Peyer's patch (tissue), 4 donors: ENCODE results near the genes CCDC194 and NIBAN3.

DNA sequence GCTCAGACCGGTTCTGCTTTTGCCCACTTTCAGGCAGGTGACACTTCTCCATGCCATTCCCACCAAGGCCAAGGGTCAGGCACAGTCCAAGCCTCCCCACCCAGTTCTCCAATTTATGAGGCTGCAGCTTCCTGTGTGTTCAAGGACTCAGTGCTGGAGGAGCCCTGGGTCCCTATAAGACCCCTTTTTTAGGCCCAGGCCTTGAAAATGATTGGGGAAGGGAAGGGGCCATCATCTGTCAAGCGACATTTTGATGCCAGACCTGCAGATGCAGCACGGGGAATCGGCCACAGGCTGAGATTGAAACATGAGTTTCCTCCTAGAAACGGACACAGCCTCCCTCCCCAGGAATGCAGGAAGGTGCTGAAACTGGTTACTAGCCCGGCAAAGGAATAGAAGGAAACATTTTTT, 65.5 kb upstream of the USE1 start:
- PRO-cap: no peak
- RAMPAGE, long total RNA, 4 experiments: no peak in any of the 4 experiments

DNA sequence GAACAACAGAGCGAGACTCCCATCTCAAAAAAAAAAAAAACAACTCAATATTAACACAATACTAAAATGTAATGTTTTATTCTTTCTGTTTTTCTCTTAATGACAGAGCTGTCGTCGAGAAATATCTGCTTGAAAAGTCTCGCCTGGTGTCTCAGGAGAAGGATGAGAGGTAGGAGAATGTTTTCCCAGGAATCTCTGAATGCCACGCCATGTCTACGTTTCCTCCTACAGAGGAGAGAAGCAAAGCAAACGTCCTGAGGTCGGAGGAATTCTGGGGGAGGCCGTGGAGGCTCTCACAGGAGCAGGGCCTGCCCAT, 62.7 kb upstream of the USE1 start:
- PRO-cap: no peak
- RAMPAGE, long total RNA, 4 experiments: no peak in any of the 4 experiments

- PRO-cap: no peak
- RAMPAGE, long total RNA, 4 experiments: no peak in any of the 4 experiments
These were observed 1.7 kb downstream of the OCEL1 start for GRCh38 chr19:17227676-17228214.

DNA sequence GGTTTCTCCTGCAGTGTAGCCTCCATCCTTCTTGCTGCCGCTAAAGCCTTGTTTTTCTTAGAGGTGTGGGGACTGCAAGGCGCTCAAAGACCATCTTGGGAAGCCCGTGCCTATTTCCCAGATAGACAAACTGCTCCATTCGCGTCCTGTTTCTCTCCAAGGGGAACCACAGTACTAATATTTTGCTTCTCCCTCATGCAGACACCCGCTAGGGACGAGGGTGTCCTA, 301 bp downstream of the BABAM1 start:
- PRO-cap: no peak
- RAMPAGE, long total RNA, 4 experiments: start-site peak on the plus strand in 1 of 4 experiments, centred at position 129 of the sequence, 5 reads per replicate

DNA sequence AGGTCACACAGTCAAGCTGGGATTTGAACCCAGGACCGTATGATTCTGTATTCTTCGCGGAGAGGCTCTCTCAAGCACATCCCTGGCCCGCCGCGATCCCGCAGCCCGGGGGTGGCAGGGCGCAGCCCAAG, 581 bp downstream of the ANO8 start:
- PRO-cap: no peak
- RAMPAGE, long total RNA, 4 experiments: no peak in any of the 4 experiments

- PRO-cap: no peak
- RAMPAGE, long total RNA, 4 experiments: no peak in any of the 4 experiments
These were observed 574 bp downstream of the GTPBP3 start for GRCh38 chr19:17337726-17338527.

GRCh38 chr19:17393798-17394402, at the start of gene CCDC194:
Gene CCDC194 (minus strand): TSS chr19:17394196.
- PRO-cap: no peak
- RAMPAGE, long total RNA, 4 experiments: no peak in any of the 4 experiments

GRCh38 chr19:17489002-17489778, 18.9 kb downstream of the SLC27A1 start:
- PRO-cap: unidirectional peak, minus-strand start at chr19:17489074; unidirectional peak, minus-strand start at chr19:17489106
- RAMPAGE, long total RNA, 4 experiments: no peak in any of the 4 experiments

DNA sequence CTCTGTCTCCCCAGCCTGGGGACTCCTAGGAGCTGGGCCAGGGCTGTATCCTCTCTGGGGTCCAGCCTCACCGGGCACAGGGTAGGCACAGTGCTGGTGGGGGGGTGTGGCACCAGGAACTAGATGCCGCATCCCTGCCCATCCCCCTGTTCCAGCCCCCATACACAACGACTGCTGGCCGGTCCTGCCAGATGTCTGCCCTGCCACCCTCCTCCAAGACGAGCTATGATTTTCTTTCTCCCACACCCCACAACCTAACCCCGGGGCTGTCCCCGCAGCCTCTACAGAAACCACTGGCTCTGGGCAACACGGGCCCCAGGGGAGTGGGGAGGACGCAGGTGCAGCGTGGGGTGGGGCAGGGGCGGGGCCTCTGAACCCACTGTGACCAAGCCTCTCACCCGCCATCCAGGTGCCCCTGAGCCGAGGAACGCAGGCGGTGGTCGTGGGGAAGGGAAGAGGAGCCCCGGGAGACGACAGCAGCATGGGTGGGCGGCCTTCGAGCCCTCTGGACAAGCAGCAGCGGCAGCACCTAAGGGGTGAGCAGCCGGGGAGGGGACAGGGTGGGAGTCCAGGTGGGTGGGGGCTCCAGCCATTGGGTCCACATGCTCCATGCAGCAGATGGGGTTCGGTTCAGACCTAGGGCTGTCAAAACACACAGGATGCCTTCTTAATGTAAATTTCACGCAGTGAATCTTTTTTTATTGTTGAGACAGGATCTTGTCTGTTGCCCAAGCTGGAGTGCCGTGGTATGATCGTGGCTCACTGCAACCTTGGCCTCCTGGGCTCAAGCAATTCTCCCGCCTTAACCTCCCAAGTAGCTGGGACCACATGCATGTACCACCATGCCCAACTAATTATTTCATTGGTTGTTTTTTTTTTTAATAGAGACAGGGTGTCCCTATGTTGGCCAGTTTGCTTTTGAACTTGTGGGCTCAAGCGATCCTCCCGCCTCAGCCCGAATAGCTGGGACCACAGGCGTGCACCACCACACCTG, at the start of gene NIBAN3:
NIBAN3 (plus strand) TSS at position 408 of the 994 bp plus-strand sequence.
- PRO-cap: bidirectional peak, plus-strand start at position 408 of the sequence, minus-strand start at position 295 of the sequence
- RAMPAGE, long total RNA, 4 experiments: start-site peak on the plus strand in 2 of 4 experiments, centred at positions 403 to 417 of the sequence, 22 to 45 reads per replicate

DNA sequence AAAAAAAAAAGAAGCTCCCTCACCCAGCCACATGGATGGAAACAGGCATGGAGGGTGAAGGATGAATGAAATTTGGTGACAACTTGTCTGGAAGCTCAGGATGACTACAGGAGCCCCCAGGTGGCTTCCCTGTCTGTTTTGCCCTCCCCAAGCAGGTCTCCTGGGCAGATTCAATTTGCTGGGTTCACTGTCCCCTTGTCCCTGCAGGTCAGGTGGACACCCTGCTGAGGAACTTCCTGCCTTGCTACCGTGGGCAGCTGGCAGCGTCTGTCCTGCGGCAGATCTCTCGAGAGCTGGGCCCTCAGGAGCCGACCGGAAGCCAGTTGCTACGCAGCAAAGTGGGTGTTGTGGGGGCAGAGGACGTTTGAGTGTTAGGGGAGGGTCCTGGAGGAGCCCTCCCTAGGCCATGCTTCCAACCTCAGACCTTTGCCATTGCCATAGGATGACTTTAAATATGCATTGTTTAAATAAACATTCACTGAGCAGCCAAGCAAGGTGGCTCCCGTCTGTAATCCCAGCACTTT, 3.5 kb downstream of the NIBAN3 start:
- PRO-cap: no peak
- RAMPAGE, long total RNA, 4 experiments: no peak in any of the 4 experiments

- PRO-cap: unidirectional peak, plus-strand start at chr19:17747744
- RAMPAGE, long total RNA, 4 experiments: start-site peak on the plus strand in 3 of 4 experiments, at chr19:17747740-17747756 at its widest, 7 to 9 reads per replicate
These were observed 3.8 kb upstream of the FCHO1 start for GRCh38 chr19:17747192-17748077.

- PRO-cap: no peak
- RAMPAGE, long total RNA, 4 experiments: no peak in any of the 4 experiments
These were observed 6.6 kb upstream of the INSL3 start for GRCh38 chr19:17827941-17828381.

GRCh38 chr19:18089033-18089481, 2.3 kb upstream of the IL12RB1 start:
- PRO-cap: bidirectional peak, plus-strand start at chr19:18089332, minus-strand start at chr19:18089205
- RAMPAGE, long total RNA, 4 experiments: no peak in any of the 4 experiments

- PRO-cap: no peak
- RAMPAGE, long total RNA, 4 experiments: no peak in any of the 4 experiments
These were observed 3.0 kb downstream of the MAST3 start for GRCh38 chr19:18100492-18101148.

- PRO-cap: no peak
- RAMPAGE, long total RNA, 4 experiments: no peak in any of the 4 experiments
These were observed 7.5 kb downstream of the PIK3R2 start for GRCh38 chr19:18160439-18160930.

DNA sequence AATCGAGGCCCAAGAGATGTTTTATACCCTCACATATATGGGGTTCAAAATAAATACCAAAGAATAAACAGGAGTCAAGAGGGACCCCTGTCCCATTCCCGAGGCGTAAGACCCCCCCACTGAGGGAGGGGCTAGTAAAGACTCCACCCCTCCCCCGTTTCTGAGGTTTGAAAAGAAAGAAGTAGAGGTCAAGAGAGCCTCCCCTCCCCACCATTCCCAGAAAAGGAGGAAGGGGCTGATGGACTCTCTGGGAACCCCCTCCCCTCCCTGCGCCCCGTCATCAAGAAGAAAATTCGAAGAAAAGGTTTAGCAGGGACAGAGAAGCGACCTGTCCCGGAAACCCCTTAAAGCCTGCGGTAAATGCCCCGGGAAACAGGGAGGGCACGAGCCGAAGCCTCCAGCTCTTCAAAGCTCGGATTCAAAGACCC, 716 bp upstream of the RAB3A start:
- PRO-cap: unidirectional peak, plus-strand start at position 170 of the sequence
- RAMPAGE, long total RNA, 4 experiments: no peak in any of the 4 experiments

GRCh38 chr19:18266210-18267209, 7.7 kb downstream of the IQCN start:
- PRO-cap: no peak
- RAMPAGE, long total RNA, 4 experiments: start-site peak on the minus strand in 1 of 4 experiments, at chr19:18266857-18267014 at its widest, 19 reads per replicate

DNA sequence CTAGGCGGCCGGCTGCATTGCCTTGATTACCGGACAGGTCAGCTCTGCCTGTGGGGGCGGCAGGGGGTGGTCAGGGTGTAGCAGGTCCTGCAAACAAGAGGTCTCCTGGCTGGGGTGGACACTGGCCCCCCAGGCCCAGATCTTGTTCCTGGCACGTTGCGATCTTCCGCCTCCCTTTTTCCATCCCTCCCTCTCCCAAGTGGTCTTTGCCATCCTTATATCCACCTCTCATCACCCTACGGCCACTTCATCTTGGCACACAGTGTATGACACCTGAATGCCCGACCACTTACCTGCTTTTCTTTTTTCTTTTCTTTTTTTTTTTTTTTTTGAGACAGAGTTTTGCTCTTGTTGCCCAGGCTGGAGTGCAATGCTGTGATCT, 6.8 kb downstream of the IQCN start:
- PRO-cap: no peak
- RAMPAGE, long total RNA, 4 experiments: no peak in any of the 4 experiments

DNA sequence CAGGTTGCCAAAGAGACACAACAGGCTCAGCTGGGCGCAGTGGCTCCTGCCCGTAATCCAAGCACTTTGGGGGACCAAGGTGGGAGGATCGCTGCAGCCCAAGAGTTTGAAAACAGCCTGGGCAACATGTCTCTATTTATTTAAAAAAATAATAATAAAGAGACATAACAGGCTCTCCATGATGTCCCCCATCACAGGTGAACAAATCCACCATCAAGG, 382 bp downstream of the IQCN start:
- PRO-cap: no peak
- RAMPAGE, long total RNA, 4 experiments: no peak in any of the 4 experiments

- PRO-cap: bidirectional peak, plus-strand start at chr19:18311091, minus-strand start at chr19:18310630
- RAMPAGE, long total RNA, 4 experiments: no peak in any of the 4 experiments
These were observed 12.2 kb downstream of the LSM4 start for GRCh38 chr19:18310500-18311168.